Bile duct (tissue), 1 donor: Measurements from ENCODE around the genes GINS1 and ZNF337.

- PRO-cap = no peak
Observed at GRCh38 chr20:25216507-25216813, 20.9 kb downstream of the ENTPD6 start.

DNA sequence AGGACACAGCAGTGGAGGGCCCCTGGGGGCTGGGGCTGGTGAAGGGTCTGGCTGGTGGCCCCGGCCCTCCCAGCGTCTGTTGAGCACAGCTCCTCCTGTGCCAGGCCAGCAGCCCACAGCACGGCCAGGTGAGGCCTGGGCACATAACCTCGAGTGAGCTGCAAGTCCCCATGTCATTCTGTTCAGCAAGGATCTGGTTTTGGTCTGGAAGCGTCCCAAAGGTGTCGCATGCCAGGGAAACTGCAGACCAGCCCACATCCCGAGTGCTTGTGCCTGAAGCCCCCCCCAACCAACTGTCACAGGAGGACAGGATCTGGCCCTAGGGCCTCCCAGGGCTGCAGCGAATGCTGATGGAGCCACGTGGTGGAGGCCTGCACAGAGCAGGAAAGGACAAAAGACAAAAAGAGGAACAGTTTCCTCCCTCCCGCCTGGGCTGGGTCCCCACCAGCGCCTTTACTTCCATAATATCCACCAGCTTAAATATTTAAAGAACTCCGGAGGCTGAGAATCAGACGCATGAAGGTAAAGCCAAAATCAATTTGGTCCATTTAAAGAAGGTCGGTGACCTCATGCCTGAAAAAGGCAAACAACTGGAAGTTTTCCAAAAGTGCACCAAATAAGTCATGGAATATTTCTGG is 20.9 kb upstream of the PYGB start:
- PRO-cap = no peak

DNA sequence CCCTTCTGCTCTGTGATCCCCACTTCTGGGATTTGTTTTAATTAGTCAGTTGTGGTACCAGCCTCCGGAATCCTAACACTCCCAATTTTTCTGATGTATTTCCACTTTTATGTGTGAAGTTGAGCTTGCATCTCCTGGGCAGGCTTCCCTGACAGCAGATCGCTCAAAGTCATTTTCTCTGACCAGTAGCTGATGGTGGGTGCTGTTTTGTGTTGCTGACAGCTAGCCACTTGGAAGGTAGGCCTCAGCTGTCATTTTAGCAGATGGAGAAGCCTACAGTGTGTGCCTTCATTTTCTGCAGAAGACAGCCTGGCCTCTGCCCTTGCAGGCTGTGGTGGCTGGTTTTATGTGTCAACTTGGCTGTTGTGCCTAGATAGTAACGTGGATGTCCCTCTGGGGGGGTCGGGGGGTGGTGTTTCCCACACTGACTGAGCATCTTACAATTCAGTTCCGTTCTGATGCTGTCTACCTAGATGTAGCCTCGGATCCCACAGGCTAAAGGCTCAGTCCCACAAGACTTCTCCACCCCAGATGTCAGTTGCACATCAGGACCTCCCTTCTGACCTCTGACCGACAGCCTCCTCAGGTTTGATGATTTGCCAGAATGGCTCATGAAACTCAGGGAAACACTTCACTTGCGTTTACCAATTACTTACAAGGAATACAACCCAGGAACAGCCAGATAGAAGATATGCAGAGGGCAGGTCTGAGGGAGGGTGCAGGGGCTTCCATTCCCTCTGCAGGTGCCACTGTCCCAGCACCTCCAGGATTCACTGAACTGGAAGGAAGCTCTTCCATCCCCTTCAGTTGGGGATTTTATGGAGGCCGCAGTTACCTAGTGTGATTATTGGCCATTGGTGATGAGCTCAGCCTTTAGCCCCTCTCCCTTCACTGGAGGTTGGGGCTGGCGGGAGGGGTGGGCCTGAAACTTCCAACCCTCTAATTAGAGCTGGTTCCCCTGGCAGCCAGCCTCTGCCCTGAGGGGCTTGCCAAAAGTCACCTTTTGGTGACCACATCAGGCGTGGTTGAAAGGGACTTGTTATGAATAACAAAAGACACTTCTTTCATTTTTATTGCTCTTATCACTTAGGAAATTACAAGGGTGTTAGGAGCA is 4.4 kb downstream of the PYGB start:
- PRO-cap = no peak

DNA sequence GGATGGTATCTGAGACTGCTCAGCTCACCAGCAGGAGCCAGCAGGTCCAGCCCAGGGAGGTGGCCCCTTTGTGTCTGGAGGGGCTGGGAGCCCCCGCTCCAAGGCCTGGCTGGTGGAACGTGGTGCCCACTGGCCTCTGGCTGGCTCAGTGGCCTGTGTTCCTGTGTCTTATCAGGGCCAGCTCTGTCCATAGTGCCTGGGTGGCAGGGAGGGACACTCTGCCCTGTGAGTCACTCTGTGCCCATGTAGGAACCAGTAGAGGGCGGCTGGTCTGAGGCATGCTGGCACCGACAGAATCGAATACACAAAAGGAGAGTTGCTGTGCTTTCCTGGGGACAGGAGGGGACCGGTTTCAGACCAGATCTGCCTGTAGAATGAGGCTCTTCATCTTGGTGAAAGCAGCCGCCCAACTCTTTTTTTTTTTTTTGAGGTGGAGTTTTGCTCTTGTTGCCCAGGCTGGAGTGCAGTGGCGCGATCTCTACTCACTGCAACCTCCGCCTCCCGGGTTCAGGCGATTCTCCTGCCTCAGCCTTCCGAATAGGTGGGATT is 7.5 kb downstream of the PYGB start:
- PRO-cap = bidirectional peak, plus-strand start at position 307 of the sequence, minus-strand start at position 185 of the sequence

GRCh38 chr20:25319656-25320854 is 70.6 kb downstream of the ABHD12 start:
- PRO-cap = no peak

DNA sequence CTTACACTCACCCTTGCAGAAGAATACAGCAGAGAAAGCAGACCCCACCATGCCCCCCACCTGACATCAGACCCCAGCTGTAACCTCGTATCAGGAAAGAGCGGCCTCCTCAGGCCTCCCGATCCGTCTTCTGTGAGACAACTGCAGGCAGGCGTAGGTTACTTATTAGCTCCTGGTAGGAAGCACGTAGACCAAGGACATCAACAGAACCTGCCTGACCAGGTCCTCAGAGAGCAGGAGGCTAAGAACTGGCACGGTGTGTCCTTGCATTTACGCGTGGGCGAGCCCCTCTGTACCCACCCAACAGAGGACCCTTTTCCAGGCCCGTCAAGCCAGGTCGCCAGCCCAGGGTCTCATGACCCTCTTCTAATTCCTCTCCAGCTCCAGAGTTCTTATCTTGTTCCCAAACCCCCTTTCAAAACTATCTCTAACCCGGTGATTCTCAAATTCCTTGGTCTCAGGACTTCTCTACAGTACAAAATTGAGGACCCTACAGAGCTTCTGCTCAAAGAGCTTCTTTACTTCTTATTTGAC is 51.0 kb downstream of the ABHD12 start:
- PRO-cap = bidirectional peak, plus-strand start at position 229 of the sequence, minus-strand start at position 134 of the sequence

GRCh38 chr20:25356279-25357109 is 34.1 kb downstream of the ABHD12 start:
- PRO-cap = no peak

- PRO-cap = unidirectional peak, plus-strand start at chr20:25407683
Observed at GRCh38 chr20:25407208-25408103, at the start of gene GINS1. Gene GINS1, plus strand, starts transcription at chr20:25407673.

DNA sequence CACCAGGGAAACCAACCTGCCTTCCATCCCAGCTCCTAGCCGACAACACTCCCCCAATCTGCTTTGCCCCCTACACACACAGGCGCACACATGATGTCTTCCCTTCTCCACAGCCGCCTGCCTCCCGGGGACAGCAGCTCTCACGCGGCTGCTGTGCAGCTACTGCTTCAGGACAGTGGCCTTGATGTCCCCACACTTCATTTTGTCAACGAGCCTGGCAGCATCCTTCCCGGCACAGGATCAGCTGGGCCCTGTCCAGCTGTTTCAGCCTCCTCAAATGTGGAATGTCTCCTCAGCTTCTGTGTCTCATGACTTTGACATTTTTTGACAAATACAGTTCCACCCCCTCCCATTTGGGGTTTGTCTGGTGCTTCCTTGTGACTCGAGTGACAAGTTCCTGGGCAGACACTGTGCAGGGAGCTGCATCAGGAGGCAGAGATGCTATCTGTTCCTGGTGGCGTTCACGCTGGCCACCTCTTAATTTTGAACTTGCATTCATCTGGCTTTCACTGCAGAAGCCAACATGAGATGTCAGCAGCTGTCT is 57.1 kb downstream of the GINS1 start:
- PRO-cap = no peak

GRCh38 chr20:25696418-25697255 is at the start of gene ZNF337:
Gene ZNF337, minus strand, starts transcription at chr20:25696853.
- PRO-cap = bidirectional peak, plus-strand start at chr20:25696623, minus-strand start at chr20:25696537; bidirectional peak, plus-strand start at chr20:25697053, minus-strand start at chr20:25696841

GRCh38 chr20:26207790-26208341 is 511.2 kb upstream of the ZNF337 start:
- PRO-cap = no peak

GRCh38 chr20:29298263-29299102 is 1959.0 kb upstream of the DEFB115 start:
- PRO-cap = no peak

GRCh38 chr20:30289279-30290342 is 967.9 kb upstream of the DEFB115 start:
- PRO-cap = unidirectional peak, plus-strand start at chr20:30289409; unidirectional peak, plus-strand start at chr20:30289719; bidirectional peak, plus-strand start at chr20:30289991, minus-strand start at chr20:30289890

DNA sequence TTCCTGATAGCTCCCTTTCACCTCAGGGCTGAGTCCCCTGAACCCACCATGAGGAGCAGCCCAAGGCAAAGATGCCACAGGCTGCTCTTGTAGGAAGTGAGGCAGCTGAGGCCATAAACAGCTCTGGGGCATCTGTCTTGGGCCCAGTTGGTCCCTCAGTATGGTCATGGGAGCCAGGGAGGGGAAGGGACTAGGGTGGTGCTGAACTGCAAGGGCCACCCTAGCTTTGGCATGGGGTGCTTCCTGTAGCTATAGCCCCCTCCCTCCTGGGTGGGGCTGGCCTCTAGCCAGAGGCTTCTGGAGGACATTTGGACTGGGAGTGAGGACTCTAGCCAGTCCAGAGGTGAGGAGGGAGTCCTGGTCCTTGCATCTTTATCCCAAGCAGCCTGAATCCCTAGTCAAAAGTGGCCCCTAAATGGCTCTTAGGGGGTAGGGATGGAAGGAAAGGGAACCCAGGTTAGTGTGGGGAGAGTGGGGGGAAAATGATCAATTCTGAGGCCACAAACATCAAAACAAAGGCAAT is 27.4 kb downstream of the COX4I2 start:
- PRO-cap = no peak

- PRO-cap = no peak
Observed at GRCh38 chr20:31707987-31708845, 14.5 kb downstream of the BCL2L1 start.

DNA sequence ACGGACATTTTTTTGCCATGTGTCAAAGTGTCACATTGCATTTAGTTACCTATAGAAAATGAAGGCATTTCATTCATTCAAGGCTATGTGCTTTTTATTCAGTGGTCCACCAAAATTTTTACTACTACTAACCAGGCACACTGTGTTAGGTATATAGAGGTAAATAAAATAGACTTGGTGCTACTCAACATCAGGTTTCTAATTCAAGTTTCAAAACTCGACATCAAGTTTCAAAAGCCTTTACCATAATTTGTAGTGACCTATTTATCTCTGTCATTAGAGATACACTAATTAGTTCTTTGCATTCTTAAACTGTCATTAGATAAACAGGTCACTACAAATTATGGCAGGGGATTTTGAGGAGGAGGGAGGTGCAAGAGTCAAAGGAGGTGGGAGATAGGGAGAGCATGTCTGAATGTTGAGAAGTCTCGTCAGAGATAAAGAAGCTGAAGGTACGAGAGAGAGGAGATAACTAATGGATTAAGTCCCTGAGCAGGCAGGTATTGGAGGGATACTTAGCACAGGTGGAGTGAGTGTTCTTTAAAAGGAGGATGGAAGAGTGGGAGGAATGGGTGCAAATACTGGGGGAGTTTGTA is 39.8 kb upstream of the MYLK2 start:
- PRO-cap = no peak

DNA sequence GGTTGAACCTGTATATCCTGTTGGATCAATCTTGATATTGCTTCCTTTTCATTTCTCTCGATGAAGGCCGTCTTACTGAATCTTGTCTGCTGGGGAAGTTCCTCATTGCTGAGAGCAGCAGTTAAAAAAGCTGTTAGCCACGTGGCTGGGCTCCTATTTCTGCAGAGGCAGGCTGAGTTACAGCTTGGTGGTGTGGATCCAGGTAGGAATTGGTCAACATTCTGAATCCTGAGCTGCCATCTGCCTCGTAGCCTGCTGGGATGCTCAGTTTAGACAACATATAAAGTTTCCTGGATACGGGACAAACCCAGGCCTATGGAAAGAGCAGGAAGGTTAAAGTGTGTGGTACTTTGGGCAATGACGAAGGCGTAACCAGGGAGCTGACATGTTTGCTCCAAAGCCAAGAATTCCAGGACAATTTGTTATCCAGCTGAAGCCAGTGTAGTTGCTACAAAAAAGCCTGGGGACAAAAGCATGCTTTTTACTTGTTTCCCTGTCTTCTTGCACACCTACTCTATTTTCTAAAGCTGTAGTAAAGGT is 12.6 kb upstream of the MYLK2 start:
- PRO-cap = no peak

DNA sequence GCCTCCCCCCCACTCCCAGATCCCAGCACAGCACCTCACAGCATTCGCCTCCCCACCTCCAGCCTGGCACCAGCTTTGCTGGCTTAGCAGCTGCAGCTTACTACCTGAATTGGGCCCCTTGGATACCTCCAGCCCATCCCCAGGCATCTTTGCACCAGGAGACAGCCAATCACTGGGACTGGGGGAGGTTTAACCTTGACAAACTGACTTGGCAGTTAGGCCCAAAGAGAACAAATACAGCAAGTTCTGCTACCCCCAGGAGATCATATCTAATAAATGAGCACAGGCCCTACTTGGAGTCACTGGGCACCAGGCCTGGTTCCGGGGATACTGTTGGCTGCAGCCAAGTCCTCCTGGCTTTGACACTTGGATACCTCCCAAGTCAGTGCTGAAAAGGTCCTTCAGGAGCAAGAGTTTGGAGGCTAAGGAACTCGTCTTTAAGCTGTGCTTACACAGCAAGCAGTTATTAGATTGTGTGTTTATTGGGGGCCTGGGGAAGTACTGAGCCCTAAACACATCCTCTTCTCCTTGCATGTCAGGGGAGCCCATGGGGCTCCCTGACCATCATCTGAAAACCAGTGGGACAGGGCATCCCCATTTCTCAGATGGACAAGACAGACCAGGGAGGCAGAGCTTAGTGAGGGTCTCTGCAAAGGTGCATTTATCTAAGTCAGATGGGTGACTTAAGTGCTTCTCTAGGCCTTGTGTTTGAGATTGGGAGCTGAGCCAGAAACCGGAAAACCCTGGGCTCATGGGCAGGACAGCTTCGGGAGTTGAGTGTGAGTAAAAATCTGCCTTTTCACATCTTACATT is 8.6 kb downstream of the PDRG1 start:
- PRO-cap = no peak

DNA sequence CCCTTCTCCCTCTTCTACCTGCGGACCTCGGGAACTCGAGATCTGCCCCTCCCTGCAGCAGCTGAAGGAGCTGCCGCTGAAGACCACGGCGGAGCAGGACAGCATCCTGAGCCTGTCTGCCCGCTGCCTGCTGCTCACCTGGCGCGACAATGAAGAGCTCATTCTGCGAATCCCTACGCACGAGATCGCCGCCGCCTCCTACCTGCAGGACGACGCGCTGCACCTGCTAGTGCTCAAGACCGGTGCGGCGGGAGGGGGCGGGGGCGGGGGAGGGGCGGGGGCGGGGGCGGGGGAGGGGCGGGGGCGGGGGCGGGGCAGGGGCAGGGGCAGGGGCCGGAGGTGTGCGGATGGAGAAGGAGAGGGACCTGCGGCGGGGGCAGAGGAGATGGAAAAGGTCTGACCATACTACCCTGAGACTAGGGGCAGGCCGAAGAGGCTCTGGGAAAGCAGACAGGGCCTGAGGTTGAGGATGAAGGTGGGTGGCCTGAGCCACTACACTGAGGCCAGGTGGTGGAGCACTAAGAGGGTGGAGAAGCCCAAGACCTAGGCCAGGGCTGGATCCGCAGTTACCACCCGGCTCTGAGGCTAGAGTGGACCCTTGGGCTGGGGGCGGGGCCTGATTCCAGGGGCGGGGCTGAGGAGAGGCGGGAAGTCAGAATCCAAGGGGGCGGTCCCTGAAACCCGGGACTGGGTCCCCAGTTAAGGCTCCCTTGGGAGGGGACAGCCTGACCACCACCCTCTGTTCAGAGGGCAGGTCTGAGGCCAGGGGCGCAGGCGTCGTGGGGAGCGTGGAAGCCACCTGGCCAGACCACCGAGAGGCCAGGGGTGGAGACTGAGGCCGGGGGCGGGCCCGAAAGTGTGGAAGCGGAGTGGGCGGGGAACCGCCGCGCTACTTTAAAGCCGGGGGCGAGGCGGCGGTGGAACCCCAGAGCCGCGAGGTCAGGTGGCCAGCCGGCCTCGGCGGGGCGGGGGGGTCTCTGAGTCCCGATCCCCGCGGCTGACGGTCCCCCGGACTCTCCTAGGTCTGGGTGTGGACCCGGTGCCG is 8.0 kb downstream of the CCM2L start:
- PRO-cap = unidirectional peak, plus-strand start at position 928 of the sequence

DNA sequence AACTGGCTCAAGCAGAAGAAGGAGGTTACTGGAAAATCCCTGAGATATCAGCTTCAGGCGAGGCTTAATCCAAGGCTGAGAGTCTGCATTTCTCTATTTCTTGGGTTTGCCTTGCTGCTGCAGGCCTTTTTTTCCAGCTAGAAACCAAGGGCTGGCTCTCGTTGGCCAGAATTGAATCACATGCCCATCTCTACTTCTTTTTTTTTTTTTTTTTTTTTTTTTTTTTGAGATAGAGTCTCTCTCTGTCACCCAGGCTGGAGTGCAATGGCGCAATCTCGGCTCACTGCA is 11.7 kb downstream of the HCK start:
- PRO-cap = unidirectional peak, minus-strand start at position 102 of the sequence